Endothelial cell (in vitro differentiated cells): ENCODE results near the genes PRR23E and ABTB1.

GRCh38 chr3:126347333-126347877 is 9.8 kb downstream of the KLF15 start:
- PRO-cap = no peak

- PRO-cap = no peak
Observed at GRCh38 chr3:126353573-126354733, 3.3 kb downstream of the KLF15 start.

GRCh38 chr3:126395048-126395316 is 273 bp downstream of the CFAP100 start:
- PRO-cap = no peak

- PRO-cap = no peak
Observed at GRCh38 chr3:126449114-126449914, 26.4 kb downstream of the ZXDC start.

DNA sequence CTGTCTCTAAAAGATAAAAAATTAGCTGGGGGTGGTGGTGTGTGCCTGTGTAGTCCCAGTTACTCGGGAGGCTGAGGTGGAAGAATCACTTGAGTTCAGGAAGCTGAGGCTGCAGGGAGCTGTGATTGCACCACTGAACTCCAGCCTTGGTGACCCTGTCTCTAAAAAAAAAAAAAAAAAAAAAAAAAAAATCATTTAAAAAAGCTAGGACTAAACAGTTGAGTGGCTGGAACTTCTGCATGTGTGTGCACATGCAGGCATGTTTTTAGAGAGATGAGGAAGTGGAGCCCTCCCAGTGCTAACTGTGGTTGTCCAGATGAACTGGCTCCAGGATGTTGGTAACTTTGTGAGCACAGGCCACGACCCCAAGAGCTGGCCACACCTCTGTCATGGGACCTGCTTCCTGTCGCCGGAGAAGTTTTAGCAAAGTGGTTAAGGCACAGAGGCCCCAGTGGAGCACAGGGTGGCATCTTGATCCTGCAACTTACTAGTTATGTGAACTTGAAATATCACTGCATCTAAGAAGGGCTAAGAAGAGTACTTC is 27.0 kb downstream of the CHCHD6 start:
- PRO-cap = no peak

GRCh38 chr3:126857924-126858462 is 124.9 kb upstream of the PLXNA1 start:
- PRO-cap = no peak

DNA sequence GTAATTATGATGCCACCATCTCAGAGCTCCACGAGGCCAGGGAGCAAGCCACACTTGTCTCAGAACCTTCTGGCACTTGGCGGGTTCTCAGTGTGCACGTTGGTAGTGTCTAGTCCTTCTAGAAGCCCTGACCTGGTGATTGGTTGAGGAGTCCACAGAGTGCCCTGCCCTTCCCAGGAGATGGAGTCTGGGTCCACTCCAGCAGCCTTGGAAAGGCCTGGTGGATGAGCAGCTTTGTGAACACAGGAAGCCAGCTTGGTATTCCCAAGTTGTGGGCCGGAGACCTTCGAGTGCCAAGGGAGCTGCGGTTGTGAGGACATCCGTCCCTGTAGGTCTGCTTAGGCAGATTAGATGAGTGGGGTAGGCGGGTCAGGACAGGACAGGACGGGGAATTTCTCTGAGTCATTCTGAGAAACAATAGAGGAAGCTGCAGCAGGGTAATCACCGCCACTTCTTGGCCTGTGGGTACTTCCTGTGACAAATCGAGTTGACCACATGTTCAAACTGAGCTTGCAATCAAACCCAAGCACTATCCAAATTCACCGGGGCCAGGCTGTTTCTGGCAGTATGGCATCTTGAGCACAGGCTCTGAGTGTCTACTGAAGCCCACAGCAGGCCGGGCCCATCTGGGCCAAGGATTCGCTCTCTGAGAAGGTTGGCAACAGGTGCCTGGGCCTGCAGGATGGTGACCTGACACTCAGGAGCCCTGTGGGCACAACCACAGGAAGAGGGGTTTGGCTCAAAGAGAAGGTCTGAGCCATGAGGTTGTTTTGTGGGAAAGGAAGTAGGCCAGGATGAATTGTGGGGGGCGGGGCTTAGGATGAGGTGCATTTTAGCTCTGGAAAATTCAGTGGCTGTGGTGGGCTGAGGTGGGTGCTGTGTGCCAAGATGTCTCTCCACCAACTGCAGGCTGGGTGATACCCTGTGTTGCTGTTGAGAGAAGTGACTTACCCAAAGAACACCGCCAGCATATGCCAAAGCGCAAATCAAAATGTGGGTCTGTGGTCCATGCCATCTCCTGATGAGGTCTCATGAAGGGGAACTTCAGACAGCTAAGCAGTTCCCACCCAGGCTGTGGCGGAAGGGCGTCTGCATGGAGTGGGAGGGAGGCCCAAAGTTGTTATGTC is 71.4 kb upstream of the PLXNA1 start:
- PRO-cap = bidirectional peak, plus-strand start at position 542 of the sequence, minus-strand start at position 312 of the sequence; bidirectional peak, plus-strand start at position 850 of the sequence, minus-strand start at position 719 of the sequence

GRCh38 chr3:126937982-126938345 is 45.0 kb upstream of the PLXNA1 start:
- PRO-cap = no peak

DNA sequence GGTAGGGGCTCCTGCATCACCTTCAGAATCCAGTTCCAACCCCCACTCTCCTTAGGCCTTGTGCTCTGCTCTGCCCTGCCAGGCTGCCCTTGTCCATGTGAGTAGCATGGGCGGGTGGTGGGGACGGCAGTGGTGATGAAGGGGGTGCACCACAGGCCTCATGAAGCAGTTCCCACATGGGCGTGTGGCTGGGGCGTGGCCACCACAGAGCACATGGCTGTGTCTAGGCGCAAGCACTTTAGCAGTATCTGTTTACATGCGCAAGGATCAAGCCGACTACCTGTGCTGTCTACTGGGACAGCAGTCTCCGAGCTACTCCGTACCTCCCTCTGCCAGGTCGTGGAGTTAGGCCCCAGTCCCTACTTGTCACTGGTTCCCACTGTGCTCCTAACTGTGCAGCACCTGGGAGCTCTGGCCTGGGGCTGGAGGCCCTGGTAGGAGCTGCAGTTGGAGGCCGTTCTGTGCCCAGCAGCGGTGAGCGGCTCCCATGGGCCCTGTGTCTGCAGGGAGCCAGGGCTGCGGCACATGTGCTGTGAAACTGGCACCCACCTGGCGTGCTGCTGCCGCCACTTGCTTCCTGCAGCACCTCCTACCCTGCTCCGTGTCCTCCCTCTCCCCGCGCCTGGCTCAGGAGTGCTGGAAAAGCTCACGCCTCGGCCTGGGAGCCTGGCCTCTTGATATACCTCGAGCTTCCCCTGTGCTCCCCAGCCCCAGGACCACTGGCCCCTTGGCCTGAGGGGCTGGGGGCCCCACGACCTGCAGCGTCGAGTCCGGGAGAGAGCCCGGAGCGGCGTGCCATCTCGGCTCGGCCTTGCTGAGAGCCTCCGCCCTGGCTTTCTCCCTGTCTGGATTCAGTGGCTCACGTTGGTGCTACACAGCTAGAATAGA is 53.6 kb downstream of the PLXNA1 start:
- PRO-cap = no peak

DNA sequence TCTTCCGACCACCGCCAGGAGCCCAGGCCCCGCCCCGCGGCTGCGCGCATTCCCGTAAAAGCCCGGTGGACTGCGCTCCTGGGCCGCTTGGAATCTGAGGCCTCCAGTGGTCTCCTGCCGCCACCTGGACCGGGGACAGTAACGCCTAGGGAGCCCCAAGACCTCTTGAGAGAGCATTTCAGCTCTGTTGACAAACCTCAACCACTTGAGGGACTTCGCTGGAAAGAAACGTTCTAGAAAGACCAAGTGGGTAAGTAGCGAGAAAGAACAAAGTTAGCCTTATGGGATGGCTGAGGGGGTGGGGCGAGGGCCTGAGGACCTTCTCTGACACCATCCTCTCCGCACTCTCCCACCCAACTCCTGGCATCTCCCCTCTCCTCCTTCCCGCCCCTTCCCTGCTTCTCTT is at the start of gene PRR23E:
Gene PRR23E, plus strand, starts transcription at position 106 of the 406 bp plus-strand sequence.
- PRO-cap = no peak

- PRO-cap = no peak
Observed at GRCh38 chr3:127455482-127456157, 134.9 kb downstream of the TPRA1 start.

GRCh38 chr3:127462775-127463130 is 127.8 kb downstream of the TPRA1 start:
- PRO-cap = no peak

GRCh38 chr3:127547258-127548443 is 42.9 kb downstream of the TPRA1 start:
- PRO-cap = no peak

- PRO-cap = bidirectional peak, plus-strand start at chr3:127672962, minus-strand start at chr3:127672807; bidirectional peak, plus-strand start at chr3:127673313, minus-strand start at chr3:127673310
Observed at GRCh38 chr3:127672641-127673695, at the start of gene ABTB1. ABTB1 (plus strand) TSS chr3:127672952.

- PRO-cap = no peak
Observed at GRCh38 chr3:127674124-127675028, 1.6 kb downstream of the ABTB1 start.

- PRO-cap = no peak
Observed at GRCh38 chr3:127740365-127741367, 67.9 kb downstream of the ABTB1 start.

DNA sequence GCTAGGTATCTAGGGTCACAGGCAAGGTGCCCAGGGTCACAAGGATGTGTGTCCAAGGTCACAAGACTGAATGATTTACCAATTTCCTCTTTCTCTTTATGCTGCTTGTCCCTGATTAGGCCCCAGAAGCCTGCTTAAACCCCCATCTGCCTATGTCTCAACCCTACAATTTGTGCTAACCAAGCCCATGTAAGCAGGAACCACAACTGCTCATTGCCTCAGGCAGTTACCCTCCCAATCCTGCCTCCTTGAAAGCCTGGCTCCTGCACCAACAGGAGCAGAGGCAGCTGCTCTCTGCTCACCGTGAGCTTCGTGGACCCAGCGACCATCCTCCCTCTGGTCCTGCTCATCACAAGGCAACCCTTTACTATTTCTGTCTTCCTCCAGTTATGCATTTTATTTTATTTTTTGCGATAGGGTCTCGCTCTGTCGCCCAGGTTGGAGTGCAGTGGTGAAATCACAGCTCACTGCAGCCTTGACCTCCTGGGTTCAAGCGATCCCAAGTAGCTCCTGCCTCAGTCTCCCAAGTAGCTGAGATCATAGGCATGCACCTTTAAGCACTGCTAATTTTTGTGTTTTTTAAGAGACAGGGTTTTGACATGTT is 51.3 kb downstream of the MGLL start:
- PRO-cap = no peak

DNA sequence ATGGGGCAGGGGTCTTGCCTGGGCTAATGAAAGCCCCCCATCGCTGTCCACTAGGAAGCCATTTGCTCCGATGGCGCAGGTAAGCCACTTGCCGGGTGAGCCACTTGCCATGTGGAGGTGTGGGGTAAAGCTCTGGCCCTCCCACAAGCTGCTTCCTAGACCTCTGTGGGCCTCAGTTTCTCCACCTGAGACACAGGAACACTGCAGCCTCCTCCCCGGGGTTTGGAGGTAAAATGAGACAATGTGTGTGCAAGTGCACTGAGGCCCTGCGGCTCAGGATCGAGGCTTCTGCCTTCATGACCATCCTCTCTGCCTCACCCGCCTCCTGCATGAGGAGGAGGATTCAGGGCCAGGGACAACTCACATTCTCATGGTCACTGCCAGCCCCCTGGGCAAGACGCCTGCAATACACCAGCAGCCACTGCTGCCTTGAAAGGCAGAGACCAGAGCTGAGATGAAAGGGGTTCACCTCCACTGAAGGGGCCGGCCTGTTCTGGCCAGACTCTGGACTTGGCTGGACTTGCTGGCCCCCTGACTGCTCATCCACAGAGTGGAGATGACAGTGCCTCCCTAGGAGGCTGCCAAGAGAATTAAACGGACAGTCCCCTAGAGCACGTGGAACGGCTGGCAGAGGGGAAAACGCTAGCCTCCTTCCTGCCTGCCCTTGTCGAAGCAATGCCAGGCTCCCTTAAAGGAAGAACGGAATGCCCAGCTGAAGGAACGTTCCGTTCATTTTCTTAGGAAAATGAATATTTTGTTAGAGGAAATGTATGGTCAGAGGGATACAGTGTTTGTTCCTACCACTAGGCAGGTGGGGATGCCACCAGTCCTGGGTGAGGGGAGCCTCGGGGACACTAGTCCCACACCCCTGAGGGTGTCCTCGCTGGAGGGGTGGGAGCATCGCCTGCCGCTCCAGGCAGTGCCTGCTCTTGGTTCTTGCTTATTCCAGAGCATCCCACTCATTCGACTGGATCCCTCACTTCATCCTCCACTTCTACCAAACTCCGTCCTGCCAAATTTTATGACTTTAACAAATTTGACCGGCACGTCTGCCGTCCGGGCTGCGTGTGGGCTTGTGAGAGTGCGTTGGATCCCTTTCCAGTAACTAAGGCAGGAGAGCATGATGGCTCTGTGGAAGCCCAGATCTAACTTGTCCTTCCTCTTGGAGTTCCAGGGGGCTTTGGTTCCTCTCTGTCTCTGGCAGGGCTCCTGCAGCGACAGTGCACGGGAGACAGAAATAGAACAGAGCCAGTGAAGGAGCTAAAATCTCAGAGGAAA is 35.1 kb downstream of the MGLL start:
- PRO-cap = no peak

DNA sequence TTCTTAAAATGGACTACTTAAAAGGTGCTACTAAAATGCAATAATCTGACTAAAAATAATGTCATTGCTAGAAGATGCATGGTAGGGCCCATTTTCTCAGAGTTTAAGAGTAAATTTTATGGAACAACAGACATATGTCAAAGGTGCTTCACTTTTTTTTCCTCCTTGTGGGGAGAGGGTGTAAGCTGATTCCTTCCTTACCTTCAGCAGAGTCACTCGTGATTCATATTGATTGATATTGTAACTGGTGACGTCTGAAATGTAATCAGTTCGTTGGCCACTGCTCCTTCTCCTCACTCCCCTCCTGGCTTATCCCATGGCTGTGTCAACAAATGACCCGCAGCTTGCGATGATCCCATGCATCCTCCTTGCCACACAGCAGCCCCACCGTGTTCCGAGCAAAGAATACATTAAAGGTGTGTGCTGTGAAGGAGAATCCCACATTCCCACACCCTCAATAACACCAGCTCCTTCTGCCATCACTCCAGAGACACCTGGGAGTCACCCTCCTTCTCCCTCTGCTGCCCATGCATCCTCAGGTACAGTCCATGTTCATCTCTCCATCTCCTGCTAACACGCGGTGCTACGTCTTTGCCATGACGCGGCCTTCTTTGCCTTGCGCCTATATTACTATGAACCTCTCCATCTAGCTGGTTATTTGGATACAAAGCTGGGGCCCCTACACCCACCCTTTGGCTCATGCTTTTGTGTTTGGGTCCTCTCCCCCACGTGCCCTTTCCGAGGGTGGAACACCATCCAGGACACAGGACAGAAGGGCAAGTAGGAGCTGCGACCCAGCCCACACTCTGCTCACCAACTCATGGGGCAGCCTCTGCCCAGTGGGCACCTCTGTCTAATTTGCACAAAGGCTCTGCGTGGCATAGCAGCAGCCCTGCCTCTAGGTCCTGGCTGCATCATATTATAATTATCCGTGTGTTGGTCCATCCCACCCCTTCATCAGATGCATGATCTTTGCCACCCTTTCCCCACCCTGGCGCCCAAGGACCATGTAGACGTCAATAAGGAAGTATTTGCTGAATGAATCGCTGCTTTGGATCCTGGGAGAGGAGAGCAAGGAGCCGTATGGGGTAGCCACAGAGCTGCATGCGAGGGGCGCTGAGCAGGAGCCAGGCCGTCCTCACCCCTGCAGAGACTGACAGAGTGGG is 7.0 kb downstream of the MGLL start:
- PRO-cap = no peak

- PRO-cap = no peak
Observed at GRCh38 chr3:127819924-127820537, 2.3 kb downstream of the MGLL start.